Bronchus (tissue), 1 donor: ENCODE measurements around a stretch of chr10.

- PRO-cap: no peak
Measured at GRCh38 chr10:17234533-17234936, 6.5 kb downstream of the VIM start.

DNA sequence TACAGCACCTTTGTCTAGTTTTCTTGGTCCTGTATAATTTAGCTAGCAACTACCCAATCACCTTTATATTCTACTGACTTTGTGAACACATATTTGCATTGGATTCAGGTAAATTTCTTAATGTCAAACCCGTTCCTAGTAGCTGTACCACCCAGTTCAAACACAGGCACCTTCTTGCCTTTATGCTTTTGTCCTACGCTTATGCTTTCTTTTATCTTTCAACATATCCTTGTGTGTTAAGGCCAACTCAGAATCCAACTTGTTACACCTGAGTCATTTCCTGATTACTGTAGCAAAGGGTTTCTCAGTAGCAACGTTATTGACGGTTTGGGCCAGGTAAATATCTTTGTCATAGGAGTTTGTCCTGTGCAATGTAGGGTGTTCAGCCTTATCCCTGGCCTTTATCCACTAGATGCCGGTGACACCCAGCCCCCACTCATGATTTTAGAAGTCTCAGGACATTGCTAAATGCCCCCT lies 2.0 kb downstream of the STAM start:
- PRO-cap: no peak

GRCh38 chr10:17667476-17668181 lies 23.7 kb downstream of the STAM start:
- PRO-cap: no peak

- PRO-cap: no peak
Measured at GRCh38 chr10:18176268-18176916, 36.2 kb downstream of the CACNB2 start.

- PRO-cap: no peak
Measured at GRCh38 chr10:18240546-18241068, 100.4 kb downstream of the CACNB2 start.

DNA sequence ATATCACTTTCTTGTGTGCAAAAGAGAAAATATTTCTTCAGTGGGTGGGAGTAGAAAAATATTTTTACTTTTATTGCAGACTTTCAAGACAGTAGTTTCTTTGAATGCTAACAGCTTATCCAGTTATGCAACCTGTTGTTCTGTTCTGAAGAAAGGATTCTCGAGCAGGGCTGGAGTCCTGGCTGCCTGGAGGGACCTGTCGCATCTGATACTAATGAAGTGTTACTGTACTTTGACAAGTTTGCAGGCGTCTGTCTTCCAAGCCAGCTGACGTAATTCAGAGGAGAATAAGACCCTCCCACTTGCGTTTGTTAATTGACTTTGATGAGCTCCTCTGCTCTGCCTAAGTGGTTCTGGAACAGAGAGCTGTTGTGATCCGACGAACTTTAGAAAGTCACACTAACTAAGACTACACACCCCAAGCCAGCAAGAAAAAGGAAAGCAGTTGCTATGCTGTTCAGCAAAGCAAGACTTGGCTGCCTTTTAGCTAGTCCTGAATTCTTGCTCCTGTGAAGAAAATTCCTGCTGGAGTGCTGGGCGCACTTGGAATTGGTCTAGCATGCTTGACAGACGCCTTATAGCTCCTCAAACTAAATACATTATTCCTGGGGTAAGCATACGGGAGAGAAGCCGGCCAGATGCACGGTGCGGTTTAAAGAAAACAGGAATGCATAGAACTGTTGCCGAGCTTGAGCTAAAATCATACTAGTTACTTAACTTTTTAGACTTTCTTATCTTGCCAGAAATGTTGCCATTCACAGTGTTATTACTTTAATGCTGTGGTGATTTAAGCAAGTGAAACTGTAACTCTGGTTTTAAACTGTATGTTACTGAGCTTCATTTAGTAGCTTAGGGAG lies 200.4 kb downstream of the CACNB2 start:
- PRO-cap: no peak

- PRO-cap: no peak
Measured at GRCh38 chr10:19834577-19835359, 18.5 kb downstream of the PLXDC2 start.

DNA sequence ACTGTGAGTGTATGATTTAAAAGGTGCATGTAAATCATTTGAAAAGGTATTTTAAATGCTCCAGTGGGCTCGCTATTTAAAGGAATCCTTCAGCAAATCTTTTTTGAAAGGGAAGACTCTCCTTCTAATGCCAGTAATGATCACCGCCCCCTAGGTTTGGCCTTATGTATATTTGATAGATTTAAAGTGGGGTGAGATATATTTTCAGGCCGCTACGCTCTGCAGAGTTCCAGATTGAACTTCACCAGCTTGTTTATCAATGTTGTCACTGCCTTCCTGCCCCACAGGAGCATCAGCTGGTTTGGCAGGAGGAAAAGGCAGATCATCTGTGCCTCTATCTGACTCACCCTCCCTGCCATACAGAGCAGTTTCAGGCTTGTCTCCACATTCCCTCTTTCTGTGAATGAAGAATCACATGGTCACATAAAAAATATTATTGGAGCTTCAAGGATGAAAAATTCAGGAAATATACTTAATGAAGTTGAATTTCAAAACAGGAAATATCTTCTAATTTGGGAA lies 115.3 kb downstream of the PLXDC2 start:
- PRO-cap: no peak

DNA sequence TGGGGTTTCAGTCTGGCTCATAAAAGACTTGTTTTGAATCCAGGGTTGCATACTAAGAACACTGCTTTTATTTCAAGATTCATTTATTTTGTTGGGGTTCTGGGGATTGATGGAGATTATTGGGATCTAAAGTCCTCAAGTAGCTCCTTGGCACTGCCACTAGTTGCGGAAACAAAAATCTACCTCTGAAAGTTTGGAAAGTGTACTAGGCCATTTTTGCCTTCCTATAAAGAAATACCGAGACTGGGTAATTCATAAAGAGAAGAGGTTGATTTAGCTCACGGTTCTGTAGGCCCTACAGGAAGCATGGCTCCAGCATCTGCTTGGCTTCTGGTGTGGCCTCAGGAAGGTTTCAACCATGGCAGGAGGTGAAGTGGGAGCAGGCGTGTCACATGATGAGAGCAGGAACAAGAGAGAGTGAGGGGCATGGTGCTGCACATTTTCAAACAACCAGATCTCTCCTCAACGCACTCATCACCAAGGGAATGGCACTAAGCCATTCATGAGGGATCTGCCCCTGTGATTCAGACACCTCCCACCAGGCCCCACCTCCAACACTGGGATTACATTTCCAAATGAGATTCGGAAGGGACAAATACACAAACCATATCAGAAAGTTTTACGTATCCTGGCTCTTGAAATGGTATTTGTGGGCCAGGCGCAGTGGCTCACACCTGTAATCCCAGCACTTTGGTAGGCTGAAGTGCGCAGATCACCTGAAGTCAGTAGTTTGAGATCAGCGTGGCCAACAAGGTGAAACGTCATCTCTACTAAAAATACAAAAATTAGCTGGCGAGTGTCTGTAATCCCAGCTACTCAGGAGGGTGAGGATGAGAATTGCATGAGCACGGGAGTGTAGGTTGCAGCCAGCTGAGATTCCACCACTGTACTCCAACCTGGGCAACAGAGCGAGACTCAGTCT lies 189.3 kb downstream of the PLXDC2 start:
- PRO-cap: no peak

- PRO-cap: no peak
Measured at GRCh38 chr10:20048834-20049523, 232.7 kb downstream of the PLXDC2 start.

DNA sequence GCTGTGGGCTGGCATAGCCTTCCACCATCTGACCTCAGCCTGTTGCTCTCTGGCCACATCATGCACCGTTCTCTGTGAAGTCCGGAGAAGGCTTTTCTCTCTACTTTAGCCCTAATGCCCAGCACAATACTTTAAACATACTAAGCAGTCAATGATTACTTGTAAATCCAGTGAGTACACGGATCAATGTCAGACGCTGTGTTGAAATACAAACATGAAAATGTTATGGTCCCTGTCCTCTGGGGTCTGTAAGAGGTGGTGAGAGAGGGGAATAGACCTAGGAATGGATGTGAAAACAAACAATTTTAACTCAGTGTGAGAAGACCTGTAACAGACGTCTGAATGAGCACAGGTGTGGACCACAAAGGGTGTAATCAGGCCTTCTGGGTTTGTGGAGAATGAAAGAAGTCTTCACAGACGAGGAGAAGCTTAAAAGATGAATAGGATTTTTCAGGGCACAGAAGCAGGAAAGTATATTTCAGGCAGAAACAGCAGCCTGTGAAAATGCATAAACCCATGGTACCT lies 298.1 kb downstream of the PLXDC2 start:
- PRO-cap: no peak

GRCh38 chr10:20211458-20211777 lies 395.2 kb downstream of the PLXDC2 start:
- PRO-cap: no peak

- PRO-cap: no peak
Measured at GRCh38 chr10:20895674-20896119, 1.4 kb downstream of the NEBL start.

DNA sequence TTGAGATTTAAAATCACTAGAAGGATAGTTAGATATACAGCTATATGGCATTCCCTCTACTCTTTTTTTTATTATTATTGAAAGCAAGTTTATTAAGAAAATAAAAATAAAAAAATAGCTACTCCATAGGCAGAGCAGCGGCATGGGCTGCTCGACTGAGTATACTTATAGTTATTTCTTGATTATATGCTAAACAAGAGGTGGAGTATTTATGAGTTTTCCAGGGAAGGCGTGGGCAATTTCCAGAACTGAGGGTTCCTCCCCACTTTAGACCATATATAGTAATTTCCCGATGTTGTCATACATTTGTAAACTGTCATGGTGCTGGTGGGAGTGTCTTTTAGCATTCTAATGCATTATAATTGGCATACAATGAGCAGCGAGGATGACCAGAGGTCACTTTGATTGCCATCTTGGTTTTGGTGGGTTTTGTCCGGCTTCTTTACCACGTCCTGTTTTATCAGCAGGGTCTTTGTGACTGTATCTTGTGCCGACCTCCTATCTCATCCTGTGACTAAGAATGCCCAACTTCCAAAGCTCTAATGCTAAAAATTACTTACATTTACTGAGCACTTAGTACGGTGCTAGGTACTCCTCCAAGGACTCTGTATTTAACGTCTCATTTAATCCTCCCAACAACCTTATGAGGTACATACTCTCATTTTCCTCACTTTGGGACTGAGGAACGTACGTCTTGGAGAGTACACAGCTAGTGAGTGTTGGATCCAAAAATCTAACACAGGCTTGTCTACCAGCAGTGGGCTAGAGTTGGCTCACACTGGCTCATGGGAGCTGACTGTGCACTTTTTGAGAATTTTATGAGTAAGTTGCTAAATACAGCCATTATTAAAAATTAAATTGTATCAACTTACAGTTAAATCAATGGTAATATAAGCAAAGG lies 144.7 kb upstream of the NEBL start:
- PRO-cap: no peak

DNA sequence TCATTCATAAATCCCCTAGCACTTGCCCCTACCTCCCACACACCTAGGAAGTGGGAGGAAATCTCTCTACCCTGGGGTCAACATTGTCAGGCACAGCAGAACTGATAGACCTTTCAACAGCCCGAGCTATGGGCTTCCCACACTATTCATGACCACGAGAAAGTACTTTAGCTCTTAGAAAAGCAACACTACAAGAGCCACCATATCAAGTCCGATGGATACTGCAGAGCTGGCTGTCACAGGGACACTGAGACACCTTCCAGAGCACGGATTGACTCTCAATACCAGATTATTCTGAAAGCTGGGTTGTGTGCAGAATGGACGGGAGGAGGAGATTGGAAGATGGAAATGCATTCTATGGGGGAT lies 180.6 kb upstream of the NEBL start:
- PRO-cap: no peak

DNA sequence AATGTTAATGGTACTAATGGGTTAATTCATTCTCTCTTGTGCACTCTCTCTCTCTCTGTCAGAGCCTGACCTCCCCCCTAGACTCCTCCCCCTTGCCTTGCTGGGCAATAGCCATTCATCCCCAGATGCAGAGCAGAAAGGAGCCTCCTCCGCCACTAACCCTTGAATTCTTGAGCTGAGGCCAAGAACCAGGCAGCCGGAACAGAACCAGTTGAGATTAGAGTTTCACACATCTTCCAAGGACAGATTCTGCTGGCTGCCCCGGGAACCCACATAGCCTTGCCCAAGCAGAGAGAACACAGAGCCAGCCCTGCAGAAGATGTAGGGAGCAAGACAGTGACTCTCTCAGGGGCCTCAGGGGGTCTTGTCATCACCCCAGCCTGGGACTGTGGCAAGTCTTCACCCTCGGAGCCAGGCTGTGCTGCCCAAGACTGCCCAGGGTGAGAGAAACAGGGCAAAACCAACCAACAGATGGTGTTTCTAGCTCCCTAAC lies 209.5 kb downstream of the SKIDA1 start:
- PRO-cap: no peak

- PRO-cap: no peak
Measured at GRCh38 chr10:21508985-21509326, 16.5 kb downstream of the SKIDA1 start.

DNA sequence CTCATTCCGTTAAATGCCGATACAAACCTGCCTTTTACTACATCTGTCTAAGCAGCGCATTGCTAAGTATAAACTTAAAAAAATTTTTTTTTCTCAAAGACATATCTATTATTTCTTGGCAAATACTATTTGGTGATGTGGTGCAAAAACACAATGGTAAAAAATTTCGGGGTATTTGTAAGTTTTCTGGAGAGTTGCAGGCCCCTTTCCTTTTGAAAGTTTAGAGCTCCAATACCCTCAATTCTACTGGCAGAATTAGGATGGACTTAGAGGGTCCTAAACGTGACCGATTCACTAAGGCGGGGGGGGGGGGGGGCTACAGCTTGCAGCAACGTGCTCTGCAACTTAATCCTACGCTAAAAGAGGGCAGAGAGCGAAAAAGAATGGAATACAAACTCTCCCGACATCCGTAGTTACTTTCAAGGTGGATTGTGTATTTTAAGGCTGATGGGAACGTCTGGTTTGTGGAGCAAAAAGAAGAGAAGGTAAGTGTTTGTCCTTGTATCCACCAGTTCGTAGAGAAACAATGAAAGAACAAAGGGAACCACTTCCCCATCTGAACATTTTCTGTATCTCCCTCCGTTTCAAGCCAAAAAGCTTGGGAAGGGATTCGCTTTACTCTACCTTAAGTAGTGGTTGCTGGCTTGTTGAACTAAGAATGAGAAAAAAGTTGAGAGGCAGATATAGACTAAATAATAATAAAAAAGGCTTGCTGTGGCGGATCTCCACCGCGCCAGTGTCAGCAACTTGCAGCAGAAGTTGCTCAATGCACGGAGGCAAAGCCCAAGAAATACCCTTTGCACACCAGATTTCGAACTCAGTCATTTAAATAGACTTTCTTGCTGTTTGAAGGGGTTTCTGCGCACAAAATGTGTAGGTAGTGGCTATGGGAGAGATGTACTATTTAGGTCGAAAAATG lies 932 bp downstream of the SKIDA1 start:
- PRO-cap: no peak

- PRO-cap: no peak
Measured at GRCh38 chr10:21746849-21747889, 213.1 kb downstream of the MLLT10 start.

DNA sequence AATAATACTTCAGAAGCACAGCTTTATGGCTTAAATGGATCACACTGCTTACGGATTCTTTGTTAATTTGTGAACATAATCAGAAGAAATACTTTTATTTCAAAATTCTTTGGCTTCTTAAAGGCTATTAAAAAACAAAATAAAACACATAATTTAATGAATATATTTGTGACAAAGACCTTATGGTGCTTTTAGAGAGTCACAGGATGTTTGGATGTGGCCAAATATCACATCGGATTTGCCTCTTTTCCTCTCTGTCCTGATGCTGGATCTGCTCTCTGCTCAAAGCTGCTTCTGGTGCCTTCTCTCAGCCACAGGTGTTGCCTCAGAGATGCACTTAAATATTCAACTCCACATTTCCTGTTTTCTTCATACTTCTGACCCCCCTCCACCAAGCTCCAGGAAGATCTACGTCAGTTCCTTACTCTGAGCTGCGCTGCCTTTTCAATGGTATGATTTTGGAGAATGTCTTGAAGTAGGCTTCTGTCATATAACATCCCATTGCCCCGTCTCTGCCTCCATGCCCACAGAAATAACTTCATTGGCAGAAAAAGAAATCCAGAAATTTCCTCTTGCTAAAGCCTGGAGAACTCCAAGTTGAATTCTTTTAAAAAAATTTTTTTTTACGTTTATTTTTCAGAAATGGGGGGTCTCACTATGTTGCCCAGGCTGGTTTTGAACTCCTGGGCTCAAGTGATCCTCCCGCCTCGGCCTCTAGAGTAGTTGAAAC lies 230.7 kb downstream of the MLLT10 start:
- PRO-cap: no peak